Fibroblast of villous mesenchyme (primary cell): ENCODE results near the genes KCTD11, TMEM256, WRAP53 and DNAH2.

GRCh38 chr17:7295275-7295816 is 907 bp upstream of the YBX2 start:
- CAGE, long polyA plus RNA, result no peak

DNA sequence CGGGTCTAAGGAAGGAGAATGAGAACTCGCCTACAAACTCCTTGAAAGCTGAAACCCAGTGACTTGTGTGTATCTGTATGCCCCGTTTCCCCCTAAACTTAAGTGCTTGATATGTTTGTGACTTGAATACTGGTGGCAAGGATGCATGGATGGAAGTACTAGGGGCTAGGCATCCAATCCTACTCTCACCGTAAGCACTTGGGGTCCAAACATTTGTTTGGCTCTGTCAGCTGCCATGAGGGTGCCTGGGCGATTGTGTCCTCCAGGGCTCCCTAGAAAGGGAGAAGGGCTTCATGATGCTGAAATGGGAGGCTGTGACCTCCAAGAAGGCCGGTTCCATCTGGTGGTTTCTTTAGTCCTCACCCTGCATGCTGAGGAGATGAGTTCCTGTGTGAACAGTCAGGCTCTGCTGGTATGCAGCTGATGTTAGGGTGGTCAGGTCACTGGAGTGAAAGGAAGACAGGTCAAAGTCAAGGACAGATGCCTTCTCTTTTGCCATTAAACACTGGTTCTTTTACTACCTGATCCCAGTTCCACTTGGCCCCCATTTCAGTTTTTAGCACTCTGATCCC is 1.4 kb downstream of the GPS2 start:
- CAGE, long polyA plus RNA, result no peak

DNA sequence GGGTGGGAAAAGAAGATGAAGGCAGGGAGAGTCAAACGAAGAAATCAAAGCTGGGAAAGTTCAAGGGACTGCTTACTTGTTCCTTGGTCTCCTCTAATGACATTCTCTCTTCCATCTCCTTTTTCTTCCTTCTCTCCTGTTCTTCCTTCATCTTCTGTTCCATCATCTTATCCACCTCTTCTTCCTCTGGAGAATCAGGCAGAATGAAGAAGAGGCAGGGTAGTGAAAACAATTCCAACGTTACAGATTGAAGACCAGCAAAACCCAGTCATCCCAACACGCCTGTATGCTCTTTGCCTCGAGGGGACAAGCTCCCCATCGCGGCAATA is 784 bp downstream of the GPS2 start:
- CAGE, long polyA plus RNA, result no peak

GRCh38 chr17:7315757-7316399 is 718 bp upstream of the GPS2 start:
- CAGE, long polyA plus RNA, result no peak

DNA sequence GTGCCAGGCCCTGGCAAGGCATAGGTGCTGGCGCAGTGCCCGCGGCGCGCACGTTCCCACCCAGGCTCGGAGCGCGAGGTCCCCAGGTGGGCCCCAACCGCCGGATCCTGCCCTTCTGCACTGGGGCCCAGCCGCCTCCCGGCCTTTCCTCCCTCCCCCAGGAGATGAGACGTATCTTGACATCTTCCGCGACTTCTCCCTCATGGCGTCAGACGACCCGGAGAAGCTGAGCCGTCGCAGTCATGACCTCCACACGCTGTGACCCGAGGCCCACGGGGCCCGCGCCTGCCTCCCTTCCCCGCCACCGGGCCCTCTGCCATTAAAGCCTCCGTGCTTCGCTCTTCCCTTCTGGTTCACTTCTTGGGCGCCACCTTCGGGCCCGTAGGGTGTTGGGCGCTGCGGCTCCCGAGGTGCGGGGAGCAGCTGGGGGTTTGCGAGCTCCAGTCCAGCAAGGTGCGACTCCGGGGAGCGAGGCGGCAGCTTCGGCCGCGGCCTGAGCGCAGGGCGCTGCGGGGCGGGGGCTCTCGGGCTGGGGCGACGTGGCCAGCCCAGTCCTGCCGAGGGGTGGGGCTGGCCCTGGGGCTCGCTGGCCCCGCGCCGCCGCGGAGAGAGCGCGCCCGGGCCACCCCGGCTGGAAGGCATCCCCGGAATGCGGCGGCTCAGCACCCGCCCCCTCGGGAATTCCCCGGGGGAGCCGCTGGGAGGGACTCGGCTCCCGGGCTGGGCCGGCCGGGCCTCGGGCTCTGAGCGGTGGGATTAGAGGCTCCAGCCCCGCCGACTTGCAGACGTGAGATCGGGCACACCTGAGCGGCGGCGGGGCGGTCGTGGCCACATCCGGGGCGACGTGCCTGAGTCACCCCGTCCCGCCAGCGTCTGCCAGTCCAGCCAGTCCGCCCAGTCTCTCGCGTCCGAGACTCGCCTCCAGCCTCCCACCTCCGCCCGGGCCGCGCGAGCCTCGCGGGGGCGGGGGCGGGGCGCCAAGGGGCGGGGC is 533 bp upstream of the KCTD11 start:
- CAGE, long polyA plus RNA, result no peak

DNA sequence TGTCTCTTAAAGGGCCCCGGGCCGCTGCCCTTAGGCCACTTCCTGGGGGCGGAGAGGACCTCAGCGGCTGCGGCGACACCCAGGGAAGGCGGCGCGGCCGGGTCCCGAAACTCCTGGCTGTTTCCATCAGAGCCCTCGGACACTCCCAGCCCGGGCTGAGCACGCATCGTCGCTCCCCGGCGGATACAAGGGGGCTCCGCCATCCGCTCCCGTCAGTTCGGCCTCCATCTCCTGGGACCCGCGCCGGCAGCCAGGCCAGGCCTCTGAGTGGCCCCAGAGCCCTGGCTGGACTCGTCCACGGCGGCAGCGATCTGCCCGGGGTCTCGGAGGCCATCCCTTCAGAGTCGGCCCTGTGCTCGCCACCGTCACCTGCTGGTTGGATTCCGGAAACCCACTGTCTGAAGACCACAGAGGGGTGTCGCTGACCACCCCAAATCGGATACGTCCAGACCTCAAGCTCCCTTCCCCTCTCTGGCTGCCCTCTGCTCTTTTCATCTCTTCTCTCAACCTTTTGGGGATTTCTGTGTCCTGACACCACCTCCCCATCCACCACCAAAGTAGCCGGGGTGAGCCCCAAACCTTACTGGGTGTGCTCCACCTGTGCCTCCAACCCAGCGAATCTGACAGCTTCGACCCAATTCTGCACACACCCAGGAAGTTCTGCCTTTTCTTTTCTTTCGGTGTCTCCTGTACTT is at the start of gene KCTD11:
KCTD11 (plus strand) TSS at position 38 of the 695 bp plus-strand sequence.
- CAGE, long polyA plus RNA, result start-site peak on the plus strand centred at position 82 of the sequence, 98 bp wide, 151 and 231 reads in 2 replicates

DNA sequence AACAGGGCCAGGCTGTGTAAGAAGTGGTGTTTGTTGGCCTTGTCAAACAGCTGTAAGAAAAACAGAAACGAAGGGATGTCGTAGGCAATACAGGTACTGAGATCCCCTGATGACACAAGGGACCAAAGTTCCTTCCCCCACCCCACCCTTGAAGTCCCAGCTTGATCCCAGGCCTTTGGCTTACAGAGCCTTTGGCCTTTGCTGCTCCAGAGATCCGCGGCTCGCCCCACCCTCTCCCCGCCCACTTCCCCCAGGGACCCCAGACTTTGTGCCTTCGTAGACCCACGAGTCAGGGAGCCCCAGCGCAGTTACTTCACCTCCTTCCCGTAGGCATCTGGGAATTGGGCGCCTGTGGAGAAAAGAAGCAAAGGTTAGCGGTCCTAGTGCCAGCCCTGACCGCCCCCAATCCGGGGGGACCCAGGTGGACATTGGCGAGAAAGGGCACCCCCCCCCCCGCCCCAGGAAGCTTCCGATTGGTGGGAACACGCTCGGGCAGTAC is 507 bp downstream of the TMEM256 start:
- CAGE, long polyA plus RNA, result no peak

DNA sequence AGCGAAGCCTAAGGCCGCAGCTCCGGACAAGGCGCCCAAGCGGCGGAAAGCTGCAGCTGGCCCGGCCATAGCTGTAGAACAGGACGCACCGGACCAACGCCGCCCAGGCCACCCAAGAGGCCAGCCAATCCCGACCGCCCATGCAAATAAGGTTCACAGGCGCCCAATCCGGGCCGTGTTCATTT is at the start of gene TMEM256:
TMEM256 (minus strand) TSS at position 82 of the 185 bp plus-strand sequence.
- CAGE, long polyA plus RNA, result no peak

GRCh38 chr17:7416096-7416529 is 4.0 kb upstream of the SPEM1 start:
- CAGE, long polyA plus RNA, result no peak

- CAGE, long polyA plus RNA, result no peak
Observed at GRCh38 chr17:7437982-7438898, 1.1 kb upstream of the FGF11 start.

DNA sequence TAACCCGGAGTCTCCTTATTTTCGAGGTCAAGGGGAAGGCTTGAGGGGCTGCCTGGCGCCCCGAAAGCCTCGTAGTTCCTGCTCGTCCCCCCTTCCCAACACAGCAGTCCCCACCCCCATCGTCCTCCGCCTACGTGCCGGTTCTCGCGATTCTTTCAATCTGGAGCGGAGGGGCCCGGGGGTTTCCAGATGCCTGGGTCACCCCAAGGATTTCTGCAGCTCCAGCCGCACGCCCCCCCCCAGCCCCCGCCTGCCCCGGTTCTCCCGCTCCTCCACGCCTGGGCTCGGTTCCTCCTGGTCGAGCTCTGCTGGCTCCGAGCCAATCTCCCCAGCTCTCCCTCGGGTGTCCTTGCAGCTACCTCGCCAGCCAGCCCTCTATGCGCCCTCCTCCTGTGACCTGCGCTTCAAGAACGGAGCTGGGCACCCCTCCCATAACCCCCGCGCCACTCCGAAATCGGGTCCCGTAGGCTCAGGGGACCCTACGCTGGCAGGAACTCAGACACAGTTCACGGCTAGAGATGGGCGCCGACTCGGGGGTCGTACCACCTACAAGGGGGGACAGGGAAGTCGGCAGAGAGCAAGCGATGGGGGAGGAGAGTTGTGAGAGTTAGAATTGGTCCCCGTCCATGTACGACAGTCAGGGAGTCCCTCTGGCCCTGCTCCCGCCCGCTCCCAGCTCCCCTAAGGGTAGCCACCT is 825 bp downstream of the FGF11 start:
- CAGE, long polyA plus RNA, result no peak

GRCh38 chr17:7478590-7478874 is 899 bp downstream of the ZBTB4 start:
- CAGE, long polyA plus RNA, result no peak

GRCh38 chr17:7484893-7485483 is 3.7 kb downstream of the SLC35G6 start:
- CAGE, long polyA plus RNA, result no peak

GRCh38 chr17:7513955-7514696 is 32.9 kb downstream of the SLC35G6 start:
- CAGE, long polyA plus RNA, result no peak

- CAGE, long polyA plus RNA, result no peak
Observed at GRCh38 chr17:7581089-7581649, 1.7 kb downstream of the CD68 start.

- CAGE, long polyA plus RNA, result no peak
Observed at GRCh38 chr17:7586590-7587202, 3.0 kb downstream of the MPDU1 start.

GRCh38 chr17:7677361-7677847 is 9.9 kb downstream of the TP53 start:
- CAGE, long polyA plus RNA, result no peak

DNA sequence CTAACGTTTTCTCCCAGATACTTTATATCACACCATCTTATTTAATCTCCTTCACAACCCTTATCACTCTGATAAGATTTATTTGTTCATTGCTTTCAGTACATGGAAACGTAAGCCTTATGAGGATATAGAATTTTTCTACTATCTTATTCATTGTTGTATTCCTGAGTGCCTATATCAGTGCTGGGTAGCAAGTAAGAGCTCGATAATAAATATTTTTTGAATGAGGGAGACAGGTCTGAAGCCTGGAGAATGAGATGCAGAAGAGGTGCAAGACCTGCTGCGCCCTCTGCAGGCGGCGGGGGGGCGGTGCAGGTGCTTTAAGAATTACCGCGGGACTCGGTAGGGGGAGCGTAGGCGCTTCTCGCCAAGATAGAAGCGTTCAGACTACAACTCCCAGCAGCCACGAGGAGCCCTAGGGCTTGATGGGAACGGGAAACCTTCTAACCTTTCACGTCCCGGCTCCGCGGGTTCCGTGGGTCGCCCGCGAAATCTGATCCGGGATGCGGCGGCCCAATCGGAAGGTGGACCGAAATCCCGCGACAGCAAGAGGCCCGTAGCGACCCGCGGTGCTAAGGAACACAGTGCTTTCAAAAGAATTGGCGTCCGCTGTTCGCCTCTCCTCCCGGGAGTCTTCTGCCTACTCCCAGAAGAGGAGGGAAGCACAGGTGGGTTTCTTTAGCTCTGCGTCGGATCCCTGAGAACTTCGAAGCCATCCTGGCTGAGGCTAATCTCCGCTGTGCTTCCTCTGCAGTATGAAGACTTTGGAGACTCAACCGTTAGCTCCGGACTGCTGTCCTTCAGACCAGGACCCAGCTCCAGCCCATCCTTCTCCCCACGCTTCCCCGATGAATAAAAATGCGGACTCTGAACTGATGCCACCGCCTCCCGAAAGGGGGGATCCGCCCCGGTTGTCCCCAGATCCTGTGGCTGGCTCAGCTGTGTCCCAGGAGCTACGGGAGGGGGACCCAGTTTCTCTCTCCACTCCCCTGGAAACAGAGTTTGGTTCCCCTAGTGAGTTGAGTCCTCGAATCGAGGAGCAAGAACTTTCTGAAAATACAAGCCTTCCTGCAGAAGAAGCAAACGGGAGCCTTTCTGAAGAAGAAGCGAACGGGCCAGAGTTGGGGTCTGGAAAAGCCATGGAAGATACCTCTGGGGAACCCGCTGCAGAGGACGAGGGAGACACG is at the start of gene WRAP53:
WRAP53 (plus strand) TSS at position 584 of the 1,187 bp plus-strand sequence.
- CAGE, long polyA plus RNA, result start-site peak on the plus strand centred at position 584 of the sequence, 8 bp wide, 108 and 56 reads in 2 replicates

GRCh38 chr17:7716827-7717925 is at the start of gene DNAH2:
Gene DNAH2, plus strand, starts transcription at chr17:7717744.
- CAGE, long polyA plus RNA, result no peak

DNA sequence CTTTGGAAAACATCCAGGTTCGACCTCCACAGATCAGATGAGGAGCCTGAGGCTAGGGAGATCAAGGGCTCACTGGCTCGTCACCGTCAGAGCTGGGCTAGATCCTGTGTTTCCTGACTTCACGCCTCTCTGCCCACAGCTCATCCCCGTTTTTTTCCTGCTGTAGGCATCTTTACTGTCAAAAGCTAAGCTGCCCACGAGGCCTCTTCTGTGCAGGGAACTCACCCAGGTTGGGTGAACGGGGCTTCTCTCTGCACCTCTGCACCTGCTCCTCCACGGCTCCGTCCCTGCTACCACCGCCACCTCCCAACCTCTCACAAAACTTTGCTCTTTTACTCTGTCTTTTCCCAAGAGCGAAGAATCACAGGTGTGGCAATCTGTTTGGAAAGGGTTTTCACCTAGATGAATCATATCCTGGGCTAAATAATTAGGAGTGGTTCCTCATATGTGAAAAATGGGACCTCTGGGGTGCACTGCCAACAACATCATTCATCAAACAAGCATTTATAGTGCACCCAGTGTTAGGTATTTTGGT is 24.8 kb upstream of the KDM6B start:
- CAGE, long polyA plus RNA, result no peak